Left lung (tissue), 1 donor: ENCODE data around the genes GINM1 and ULBP1.

DNA sequence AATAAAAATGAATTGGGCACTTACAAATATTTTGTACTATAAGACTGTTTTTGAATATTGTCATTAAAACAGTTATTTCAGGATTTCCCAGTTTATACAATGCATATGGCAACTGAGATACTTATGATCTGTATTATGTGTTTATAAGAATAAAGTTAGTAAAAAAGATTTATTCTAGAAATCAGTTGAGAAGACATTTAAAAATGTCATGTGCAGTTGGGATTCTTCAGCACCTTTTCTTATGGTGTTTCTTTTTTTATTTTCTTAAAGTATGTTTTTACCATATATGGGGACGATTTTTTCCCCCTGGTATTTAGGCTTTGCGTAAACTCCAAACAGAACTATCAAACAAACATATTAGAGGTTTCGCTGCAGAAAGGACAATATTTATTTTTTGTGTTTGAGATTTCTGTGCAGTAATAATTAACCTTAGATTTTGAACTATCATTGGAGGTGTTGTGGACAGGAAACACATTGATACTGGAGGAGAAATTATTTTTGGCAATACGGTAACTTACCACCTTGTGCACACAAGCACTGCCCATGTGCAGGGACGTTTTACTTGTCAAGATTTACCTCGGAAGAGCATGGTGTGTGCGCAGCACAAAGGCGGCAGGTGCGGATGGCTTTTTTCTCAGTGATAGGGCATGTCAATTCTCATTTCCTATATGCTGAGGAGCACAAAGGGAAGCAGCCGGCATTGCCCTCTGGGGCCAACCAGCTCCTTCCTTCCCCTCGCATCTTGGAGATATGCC is 21.5 kb downstream of the SAMD5 start:
- PRO-cap = no peak

- PRO-cap = no peak
Measured at GRCh38 chr6:147660302-147660919, 151.9 kb downstream of the SAMD5 start.

GRCh38 chr6:148345194-148345720 is 2.6 kb downstream of the SASH1 start:
- PRO-cap = unidirectional peak, minus-strand start at chr6:148345277

DNA sequence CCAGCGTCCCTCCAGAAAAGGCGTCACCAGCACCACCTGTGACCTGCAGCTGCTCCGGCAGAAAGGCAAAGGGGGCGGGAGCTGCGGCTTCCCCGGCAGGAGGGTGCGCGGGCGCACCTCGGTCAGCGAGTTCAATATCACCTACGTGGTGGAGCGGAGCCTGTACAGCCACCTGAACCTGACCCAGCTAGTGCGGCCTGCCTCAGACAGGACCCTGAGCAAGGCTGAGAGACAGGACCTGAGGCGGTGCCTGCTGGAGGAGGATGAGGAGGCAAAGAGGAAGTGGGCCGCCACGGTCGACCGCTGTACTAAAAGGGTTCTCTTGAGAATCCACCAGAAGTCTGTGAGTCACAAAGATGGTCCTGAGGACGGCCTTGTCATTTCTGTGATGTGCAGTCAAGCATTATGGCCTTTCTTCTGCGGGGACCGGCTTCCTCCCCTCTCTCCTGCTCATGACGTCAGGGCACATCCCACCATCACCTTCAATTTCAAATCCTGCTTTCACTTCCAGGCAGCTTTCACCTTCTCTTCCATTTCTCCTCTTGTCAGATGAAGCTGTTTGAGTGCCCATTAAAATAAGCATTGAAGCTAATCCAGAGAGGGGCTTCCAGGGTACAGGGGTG is 177.5 kb downstream of the SASH1 start:
- PRO-cap = no peak

- PRO-cap = no peak
Measured at GRCh38 chr6:148693785-148694184, 53.0 kb upstream of the UST start.

DNA sequence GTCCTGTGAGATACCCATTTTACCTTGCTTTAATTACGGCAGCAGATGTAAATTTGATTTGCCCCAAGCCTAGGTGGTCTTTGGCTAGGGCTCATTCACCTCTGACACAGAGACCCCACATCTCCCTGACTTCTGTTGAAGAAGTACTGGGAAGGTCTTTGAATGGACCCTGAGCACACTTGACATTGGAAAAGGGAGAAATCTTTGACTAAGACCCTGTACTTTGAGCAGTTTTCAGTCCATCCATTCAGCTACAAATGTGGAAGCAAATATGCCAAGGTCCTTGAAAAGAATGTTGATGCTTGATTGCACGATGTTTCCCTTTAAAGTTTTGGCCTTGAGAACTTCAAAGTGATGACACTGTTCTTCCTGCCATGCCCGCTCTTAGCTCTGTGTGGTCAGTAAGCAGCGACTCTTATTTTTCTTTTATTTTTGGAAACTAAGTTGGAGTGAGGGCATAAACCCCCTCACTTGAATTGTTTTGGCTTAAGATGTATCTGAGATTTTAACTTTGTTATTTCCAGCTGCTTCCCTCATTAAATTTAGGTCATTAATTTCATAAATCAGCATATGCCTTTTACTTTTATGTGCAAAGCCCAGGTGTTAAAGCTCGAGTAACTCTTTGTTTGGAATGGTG is 232.6 kb downstream of the UST start:
- PRO-cap = no peak

- PRO-cap = no peak
Measured at GRCh38 chr6:148985036-148986039, 238.5 kb downstream of the UST start.

GRCh38 chr6:149073424-149074278 is 243.9 kb upstream of the TAB2 start:
- PRO-cap = no peak

GRCh38 chr6:149139967-149141181 is 177.1 kb upstream of the TAB2 start:
- PRO-cap = no peak

DNA sequence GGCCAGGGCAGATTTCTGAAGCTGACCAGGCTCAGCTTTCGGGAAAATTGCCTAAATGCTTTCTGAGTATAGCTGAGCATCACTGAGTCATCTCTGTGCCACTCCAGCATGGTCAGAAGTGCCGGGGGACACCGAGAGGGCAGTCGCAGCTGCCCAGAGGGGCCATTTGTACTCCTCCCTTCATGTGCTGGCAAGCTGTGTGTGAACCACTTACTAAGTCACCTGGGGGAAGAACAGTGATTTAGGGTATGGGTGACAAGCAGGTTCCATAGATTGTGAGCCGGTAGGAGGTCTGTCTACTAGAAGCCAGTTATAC is 147.6 kb upstream of the TAB2 start:
- PRO-cap = no peak

DNA sequence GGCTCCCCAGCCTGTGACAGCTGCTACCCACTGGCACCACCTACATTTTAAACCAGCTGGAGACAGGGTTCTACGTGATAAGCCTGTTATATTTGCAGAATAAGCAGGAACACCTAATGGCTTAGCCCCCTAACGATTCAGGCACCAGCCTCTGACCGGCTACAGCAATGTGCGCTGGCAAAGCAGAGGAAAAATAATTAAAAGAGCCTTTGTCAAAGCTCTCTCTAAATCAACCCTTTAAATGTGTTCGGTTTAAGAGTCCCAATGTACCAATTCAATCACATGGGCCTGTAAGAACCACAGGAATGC is 89.1 kb upstream of the TAB2 start:
- PRO-cap = no peak

DNA sequence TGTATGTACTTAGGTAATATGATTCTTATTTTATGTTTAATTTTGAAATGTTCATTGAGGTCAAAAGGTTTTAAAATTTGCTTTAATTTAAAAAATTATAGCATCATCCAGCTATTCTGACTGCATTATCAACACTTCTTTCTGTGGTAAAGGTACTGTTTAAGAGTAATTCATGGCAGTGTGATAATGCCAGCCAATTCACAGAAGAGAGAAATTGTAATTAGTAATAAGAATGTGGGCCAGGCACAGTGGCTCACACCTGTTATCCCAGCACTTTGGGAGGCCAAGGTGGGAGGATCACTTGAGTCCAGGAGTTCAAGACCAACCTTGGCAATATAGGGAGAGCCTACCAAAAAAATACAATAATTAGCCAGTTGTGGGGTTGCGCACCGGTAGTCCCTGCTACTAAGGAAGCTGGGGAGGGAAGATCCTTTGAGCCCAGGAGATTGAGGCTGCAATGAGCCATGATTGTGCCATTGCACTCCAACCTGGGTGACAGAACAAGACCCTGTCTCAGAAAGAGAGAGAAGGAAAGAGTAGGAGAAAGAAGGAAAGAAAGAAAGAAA is 30.4 kb downstream of the TAB2 start:
- PRO-cap = no peak

DNA sequence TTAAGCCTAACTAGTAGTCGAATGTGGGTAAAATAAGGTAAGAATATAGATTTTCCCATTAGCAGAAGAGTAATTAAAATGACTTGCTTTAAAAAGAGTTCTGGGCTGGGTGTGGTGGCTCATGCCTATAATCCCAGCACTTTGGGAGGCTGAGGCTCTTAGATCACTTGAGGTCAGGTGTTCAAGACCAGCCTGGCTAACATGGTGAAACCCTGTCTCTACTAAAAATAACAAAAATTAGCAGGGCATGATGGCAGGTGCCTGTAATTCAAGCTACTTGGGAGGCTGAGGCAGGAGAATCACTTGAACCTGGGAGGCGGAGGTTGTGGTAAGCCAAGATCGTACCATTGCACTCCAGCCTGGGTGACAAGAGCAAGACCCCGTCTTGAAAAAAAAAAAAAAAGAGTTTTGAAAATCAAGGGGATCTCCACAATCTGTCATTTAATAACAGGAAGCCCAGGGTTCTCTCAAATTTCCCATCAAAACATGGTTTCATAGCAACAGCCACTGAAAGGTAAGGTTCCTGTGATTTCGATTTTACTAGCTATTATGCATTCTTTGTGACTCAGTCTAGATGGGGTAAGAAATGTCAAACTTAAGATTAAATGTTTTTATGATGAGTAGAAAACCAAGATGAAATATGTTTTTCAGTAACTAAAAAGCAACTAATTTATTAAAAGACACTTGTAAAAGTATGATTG is 10.0 kb upstream of the ZC3H12D start:
- PRO-cap = no peak

DNA sequence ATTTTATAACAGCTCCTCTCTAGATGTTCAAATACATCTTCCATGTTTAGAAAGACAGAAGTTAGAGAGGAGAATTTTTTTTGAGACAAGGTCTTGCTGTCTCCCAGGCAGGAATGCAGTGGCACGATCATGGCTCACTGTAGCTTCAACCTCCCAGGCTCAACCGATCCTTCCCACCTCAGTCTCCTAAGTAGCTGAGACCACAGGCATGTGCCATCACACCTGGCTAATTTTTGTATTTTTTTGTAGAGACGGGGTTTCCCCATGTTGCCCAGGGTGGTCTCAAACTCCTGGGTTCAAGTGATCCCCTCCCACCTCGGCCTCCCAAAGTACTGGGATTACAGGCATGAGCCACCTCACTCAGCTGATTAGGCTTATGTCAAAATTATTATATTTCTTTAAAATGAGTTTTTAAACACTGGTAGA is 21.7 kb upstream of the ZC3H12D start:
- PRO-cap = no peak

DNA sequence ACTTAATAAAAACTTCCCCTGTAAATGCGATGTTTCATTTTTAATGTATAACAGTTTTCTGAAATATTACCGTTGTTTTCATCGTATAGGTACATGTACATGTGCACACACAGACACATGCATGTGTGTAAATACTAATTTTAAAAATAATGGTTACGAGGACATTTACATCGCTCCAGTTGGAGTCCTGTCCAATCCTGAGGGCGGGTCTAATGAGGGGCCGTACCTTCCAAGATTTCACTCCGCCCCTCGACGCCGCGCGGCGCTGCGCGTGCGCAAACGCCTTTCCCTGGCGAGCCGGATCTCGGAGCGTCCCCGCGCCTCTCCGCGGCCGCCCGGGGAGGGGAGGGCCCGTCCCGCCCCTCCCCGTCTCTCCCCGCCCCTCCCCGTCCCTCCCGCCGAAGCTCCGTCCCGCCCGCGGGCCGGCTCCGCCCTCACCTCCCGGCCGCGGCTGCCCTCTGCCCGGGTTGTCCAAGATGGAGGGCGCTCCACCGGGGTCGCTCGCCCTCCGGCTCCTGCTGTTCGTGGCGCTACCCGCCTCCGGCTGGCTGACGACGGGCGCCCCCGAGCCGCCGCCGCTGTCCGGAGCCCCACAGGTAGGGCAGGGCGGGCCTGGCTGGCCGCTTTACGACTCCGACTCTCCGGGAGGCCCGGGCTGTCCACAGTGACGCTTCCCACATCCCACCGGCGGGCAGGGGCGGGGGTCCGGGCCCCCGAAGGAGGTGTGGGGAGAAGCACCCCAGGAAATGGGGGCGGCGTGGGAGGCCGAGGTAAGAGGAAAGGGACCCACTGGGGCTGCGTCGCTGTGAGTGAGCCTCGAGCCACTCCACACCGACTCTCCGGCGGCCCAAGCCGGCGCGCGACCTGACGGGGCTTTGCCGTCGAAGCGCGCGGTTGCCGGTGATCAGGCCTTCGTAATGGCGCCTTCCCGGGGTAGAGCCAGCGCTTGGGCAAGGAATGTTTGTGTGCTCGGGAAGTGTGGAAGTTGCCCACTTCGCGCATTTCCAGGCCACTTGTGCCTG is at the start of gene GINM1:
Gene GINM1, plus strand, starts transcription at position 437 of the 1,022 bp plus-strand sequence.
- PRO-cap = unidirectional peak, plus-strand start at position 278 of the sequence; unidirectional peak, plus-strand start at position 467 of the sequence

- PRO-cap = no peak
Measured at GRCh38 chr6:149819548-149820340, 44.4 kb downstream of the LRP11 start.

GRCh38 chr6:149963491-149964328 is at the start of gene ULBP1:
ULBP1 (plus strand) TSS chr6:149963943.
- PRO-cap = bidirectional peak, plus-strand start at chr6:149964007, minus-strand start at chr6:149963828

GRCh38 chr6:150072178-150072672 is 3.3 kb upstream of the ULBP3 start:
- PRO-cap = no peak

DNA sequence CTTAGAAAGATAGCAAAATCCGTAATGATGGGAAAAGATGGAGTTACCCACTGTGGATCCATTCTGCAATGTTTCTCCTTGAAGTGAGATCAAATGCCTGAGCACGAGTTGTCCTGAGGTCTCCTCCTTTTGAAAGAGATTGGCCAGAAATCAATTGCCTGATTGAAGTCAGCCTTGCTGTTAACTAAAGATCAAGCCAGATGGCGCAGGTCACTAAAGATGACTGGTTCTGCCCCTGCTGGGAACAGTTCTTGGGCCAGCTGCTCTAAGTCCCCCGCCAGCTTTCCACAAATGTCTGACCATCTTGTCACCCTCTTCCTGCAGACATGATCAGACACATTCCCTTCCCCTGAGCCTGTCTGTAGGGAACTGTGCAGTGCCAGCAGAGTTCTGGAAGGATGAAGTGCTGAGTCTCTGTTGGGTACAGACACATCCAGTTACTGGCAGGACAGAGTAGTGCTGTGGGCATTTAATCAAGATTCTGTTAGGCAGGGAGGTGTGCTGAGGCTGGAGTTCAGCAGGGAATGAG is 100.6 kb upstream of the IYD start:
- PRO-cap = no peak

DNA sequence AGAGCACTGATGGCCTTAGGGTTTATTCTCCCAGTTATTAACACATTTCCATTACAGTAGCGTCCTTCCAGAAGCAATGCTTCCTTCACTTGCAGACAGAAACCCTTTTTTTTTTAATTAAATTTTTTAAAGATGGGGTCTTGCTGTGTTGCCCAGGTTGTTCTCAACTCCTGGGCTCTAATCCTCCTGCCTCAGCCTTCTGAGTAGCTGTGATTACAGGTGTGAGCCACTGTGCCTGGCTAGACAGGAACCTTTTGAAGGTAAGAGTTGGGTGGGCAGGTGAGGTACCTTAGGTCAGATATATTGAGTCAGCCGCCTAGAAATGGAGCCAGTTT is 79.6 kb downstream of the IYD start:
- PRO-cap = no peak